Measurements from ENCODE around the genes FBRS and TMEM265.

GRCh38 chr16:30650074-30650633 is 606 bp upstream of the PRR14 start:
- RRBS, 2 experiments: 45 to 49% methylated on average over 13 of the region's 31 CpGs

GRCh38 chr16:30657052-30658244 is 783 bp upstream of the FBRS start:
- RRBS, 2 experiments: 1% methylated on average over 19 of the region's 82 CpGs

- RRBS, 2 experiments: no CpG with 5 or more reads among the region's 12 CpGs
These were observed at the start of gene FBRS for GRCh38 chr16:30658331-30658552. FBRS (plus strand) TSS chr16:30658431.

DNA sequence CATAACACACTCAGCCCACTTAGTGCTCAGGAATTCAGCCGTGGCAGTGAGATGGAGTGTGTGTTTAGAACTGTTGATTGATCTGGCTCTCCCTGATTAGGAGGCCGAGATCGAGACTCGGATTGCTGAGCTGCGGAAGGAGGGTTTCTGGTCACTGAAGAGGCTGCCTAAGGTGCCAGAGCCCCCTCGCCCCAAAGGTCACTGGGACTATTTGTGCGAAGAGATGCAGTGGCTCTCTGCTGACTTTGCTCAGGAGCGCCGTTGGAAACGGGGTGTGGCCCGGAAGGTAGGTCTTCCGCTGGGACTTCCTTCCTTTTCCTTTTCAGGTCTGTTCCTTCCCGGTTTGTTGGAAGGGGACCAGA is 8.1 kb downstream of the SRCAP start:
- RRBS, 2 experiments: 87 to 100% methylated on average over 1 of the region's 13 CpGs

DNA sequence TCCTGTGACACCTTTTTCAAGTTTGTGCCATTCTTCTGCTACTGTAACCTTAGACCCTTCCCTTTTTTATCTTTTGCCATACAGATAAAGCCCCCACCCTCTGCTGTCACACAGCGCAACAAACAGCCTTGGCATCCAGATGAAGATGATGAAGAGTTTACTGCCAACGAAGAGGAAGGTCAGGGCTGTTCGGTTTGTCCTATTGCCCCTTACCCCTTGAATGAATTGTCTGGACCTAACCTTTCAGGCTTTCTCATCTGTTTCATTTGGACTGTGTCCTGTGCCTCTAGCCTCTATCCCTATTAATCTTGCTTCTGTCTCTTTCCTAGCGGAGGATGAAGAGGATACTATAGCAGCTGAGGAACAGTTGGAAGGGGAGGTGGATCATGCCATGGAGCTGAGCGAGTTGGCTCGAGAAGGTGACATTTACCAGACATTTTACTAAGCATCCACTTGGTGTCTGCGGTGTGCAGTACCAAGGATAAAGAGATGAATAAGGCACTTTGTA is 11.8 kb downstream of the SRCAP start:
- RRBS, 2 experiments: no CpG with 5 or more reads among the region's 7 CpGs

DNA sequence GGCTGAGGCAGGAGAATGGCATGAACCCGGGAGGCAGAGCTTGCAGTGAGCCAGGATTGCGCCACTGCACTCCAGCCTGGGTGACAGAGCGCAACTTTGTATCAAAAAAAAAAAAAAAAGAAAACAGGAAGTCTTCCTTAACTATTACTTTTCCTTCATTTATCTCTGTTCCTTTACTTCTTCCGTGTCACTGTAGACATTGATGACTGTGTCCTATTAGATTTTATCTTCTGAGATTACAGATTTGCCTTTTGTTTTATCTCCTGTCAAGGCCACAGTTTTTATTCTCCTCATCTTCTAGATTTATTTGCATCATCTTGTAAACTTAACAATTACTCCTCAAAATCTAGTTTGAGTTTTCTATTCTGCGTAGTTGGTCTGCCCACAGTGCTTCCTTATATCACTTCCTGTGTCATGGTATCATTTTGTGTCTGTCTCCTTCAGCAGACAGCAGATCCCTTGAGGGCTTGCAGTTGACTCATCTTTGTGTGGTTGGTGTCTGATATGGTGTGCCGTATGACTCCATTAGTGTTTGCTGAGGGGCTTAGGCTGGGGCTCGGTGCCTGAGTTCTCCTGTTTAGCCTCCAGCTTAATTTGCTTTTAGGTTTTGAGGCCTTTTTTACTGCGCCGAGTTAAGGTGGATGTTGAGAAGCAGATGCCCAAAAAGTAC is 16.6 kb downstream of the SRCAP start:
- RRBS, 2 experiments: no CpG with 5 or more reads among the region's 9 CpGs

GRCh38 chr16:30740265-30741045 is at the start of gene TMEM265:
TMEM265 (plus strand) TSS chr16:30740642.
- RRBS, 2 experiments: no CpG with 5 or more reads among the region's 8 CpGs

- RRBS, 2 experiments: no CpG with 5 or more reads among the region's 27 CpGs
These were observed 7.1 kb downstream of the RNF40 start for GRCh38 chr16:30768969-30769918.

GRCh38 chr16:30779338-30779925 is 7.6 kb downstream of the ZNF629 start:
- RRBS, 2 experiments: no CpG with 5 or more reads among the region's 11 CpGs

DNA sequence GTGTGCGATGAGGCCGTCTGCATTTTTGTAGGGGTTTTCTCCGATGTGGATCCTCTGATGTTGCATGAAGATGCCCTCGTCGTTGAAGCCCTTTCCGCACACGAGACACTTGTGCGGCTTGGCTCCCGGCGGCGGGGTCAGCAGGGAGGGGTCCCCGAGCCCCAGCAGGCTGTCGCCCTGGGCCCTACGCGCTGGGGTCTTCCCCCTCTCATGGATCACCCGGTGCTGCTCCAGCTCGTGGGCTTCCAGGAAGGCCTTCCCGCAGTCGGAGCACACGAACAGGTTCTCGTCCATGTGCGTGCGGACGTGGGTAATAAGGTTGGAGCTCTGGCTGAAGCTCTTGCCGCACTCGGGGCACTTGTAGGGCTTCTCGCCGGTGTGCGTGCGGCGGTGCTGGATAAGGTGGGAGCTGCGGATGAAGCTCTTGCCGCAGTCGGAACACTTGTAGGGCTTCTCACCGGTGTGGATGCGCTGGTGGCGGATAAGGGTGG is 4.5 kb downstream of the ZNF629 start:
- RRBS, 2 experiments: 87 to 94% methylated on average over 11 of the region's 37 CpGs

GRCh38 chr16:30874462-30875129 is 19.3 kb downstream of the BCL7C start:
- RRBS, 2 experiments: 1 to 3% methylated on average over 20 of the region's 49 CpGs

DNA sequence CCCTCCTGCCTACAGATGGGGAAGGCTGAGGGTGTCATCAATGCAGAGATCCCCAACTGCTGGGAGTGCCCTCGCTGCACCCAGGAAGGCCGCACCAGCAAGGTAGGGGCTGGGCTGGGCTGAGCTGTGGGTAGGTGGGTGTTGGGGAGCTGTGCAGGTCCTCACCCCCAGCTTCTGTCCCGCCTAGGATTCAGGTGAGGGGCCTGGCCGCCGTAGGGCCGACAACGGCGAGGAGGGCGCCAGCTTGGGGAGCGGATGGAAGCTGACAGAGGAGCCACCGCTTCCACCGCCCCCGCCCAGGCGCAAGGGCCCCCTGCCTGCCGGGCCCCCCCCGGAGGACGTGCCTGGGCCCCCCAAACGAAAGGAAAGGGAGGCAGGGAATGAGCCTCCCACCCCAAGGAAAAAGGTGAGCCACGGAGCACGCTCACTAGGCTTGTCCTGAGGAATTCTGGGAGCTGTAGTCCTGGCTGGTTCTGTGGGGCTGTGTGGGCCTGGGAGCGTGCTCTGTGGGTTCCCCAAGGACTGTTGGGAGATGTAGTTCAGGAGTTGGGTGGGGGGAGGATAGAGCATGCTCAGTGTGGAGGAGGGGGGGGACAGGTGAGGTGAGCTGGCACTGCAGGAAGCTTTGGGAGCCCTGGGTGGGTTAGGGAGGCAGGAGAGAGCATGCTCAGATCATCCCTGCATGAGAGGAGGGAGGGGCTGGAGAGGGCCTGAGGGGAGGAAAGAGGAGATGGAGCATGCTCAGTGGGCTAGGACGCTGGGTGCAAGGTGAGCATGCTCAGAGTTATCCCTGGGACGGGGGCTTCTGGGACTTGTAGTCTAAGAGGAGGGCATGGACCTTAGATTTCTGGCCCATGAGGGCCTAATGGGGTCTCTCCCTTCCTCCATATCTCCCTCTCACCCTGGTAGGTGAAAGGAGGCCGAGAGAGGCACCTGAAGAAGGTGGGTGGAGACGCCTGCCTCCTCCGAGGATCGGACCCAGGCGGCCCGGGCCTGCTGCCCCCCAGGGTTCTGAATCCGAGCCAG is 4.5 kb downstream of the FBXL19 start:
- RRBS, 2 experiments: 83 to 93% methylated on average over 2 of the region's 30 CpGs

GRCh38 chr16:30976199-30976950 is 8.6 kb upstream of the HSD3B7 start:
- RRBS, 2 experiments: no CpG with 5 or more reads among the region's 10 CpGs

DNA sequence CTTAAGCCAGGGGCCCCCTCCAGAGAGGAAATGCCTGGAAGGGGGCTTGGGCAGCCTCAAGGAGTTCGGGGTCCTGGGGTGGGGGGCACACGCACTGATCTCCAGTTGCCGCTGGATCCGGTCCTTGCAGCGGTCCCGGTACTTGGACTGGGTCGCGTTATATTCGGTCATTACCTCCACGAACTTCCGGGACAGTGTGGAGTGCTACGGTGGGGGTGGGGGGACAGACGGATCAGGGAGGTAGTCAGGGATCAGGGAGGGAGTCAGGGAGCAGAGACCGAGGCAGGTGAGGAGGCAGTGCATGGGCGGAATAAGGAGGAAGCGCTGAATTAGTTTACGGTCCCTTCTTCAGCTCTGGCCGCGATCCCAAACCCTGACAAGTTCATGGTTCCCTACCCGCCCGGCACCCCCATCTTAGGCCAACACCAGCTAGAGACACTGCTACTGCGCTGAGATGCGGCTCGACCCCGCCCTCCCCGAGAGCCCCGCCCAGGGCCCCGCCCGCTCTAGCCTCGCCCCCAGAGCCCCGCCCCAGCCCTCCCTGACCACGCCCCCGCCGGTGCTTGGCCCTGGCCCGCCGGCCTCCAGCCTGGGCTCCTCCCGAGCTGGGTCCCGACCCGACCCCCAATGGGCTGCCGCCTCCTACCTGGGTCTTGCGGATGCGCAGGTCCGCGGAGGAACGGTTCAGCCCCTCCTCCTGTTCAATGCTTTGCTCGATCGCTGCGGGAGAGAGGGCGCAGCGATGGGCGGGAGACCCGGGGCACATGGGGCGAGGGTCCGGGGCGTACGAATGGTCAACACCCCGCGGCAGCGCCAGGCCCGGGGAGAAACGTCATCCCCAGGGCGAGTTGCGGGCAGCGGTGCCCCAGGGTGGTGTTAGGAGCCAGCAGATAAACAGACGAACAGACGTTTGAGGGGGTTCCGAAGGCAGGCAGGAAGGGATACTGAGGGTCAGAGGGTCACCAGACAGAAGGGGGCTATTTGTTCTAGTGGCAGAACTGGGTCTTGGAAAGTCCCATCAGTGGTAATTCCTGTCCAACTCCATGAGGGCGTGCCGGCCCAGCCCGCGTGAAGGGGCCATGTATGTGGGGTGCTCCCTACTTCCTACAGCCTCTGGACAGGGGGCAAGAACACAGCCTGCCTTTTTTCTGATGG is 12.2 kb downstream of the HSD3B7 start:
- RRBS, 2 experiments: 3 to 8% methylated on average over 7 to 10 of the region's 71 CpGs

GRCh38 chr16:31034125-31034820 is 915 bp downstream of the STX4 start:
- RRBS, 2 experiments: under 1% methylated on average over 5 of the region's 19 CpGs

DNA sequence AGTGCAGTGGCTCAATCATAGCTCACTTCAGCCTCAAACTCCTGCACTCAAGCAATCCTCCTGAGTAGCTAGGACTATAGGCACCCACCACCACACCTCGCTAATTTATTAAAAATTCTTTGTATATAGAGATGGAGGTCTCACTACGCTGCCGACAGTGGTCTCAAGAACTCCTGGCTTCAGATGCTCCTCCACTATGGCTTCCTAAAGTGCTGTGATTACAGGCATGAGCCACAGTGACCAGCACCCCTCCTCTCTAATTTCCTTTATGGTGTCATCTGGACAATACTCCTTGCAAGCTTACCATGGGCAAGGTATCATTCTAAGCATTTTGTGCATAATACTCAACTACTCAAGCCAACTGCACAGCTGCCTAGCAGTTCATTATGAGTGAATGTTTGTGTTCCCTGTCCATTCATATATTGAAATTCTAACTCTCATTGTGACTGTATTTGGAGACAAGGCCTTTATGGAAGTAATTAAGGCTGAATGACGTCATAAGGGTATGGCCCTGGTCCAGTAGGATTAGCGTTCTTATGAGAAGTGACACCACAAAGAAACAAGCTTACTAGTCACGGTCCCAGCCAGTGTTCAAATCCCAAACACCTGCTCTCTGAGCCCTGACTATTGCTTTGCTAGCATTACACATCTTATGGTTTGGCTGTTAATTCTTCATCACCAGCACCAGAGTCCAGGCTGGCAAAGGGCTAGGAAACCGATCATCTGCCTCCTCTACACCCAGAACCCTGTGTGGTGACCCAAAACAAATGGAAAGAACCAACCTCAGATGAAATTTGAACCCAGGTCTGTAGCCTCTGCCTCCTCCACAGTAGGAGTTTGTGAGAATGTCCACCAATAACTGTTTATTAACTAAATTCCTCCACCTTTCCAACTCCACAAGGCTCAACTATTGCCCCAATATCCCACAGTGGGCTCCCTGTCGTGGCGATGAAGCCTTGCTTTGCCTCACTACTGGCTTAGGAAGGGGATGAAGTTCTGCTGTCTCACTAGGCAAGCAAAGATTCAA is 2.2 kb downstream of the ZNF668 start:
- RRBS, 2 experiments: no CpG with 5 or more reads among the region's 9 CpGs

GRCh38 chr16:31074552-31075281 is 495 bp downstream of the ZNF646 start:
- RRBS, 2 experiments: 0% methylated on average over 4 of the region's 29 CpGs; no CpG with 5 or more reads in 1 of the 2 experiments

GRCh38 chr16:31094025-31094293 is 638 bp downstream of the VKORC1 start:
- RRBS, 2 experiments: no CpG with 5 or more reads among the region's 16 CpGs

DNA sequence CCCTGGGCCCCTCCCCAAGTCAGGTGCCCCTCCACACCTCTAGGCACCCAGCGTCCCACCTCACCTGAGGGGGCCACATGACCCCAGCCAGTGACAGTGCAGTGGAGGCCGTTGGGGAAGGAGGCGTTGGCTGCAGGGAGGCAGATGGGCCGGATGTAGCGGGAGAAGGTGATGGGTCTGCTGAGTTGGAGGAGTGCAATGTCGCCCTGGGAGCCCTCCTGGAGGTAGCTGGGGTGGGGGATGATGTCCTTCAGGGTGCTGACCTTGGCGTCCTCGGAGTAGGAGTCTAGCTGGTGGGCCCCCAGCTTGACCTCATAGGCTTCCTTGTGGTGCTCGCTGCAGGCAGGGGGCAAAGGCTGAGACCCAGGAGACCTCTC is 2.9 kb downstream of the PRSS8 start:
- RRBS, 2 experiments: no CpG with 5 or more reads among the region's 9 CpGs

DNA sequence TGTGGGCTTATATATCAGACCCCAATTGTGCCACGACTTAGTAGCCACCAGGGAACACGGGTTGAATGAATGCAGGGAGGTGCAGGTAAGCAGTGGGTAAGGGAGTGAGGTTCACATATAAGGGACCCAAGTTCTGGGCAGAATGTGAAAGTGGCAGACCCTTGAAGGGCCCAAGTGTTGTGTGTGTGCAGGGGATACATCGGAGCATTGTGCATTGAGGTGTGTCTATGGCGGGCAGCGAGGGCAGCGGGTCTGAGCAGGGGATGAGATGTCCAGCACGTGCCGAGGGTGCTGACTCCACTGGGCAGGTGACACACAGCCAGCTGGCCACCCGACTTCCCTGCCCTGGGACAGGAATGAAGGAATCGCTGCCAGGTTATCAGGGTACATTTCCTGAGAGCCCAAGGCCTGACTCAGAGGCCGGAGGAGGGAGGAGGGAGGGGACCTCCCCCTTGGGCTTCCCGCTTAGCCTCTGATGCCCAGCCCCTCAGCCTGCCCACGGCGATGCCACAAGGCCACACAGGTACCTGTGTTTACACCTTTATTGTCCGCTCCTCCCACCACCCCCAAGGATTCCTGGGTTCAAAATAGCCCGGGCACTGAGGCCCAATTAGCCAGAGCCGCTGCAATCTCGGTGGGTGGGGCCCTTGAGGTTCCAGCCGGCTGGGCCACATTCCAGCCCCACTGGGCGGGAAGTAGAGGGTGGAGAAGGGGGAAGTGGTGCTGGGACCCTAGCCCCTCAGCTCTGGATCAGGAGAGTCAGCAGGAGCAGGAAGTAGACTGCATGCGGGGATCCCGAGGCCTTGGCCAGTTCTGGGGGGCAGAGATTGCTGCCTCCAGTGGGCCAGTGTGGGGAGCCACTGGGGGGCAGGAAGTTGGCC is 3.1 kb upstream of the PRSS8 start:
- RRBS, 2 experiments: 84 to 90% methylated on average over 4 of the region's 22 CpGs